ENCODE results near the genes FAXDC2, MRPL22, CYFIP2 and CLINT1.

GRCh38 chr5:154850455-154850956, at the start of gene FAXDC2:
Gene FAXDC2, minus strand, starts transcription at chr5:154850603.
- RRBS: no CpG with 5 or more reads among the region's 10 CpGs

GRCh38 chr5:154940812-154941446, at the start of gene MRPL22:
Gene MRPL22, plus strand, starts transcription at chr5:154941073.
- RRBS: no CpG with 5 or more reads among the region's 33 CpGs

DNA sequence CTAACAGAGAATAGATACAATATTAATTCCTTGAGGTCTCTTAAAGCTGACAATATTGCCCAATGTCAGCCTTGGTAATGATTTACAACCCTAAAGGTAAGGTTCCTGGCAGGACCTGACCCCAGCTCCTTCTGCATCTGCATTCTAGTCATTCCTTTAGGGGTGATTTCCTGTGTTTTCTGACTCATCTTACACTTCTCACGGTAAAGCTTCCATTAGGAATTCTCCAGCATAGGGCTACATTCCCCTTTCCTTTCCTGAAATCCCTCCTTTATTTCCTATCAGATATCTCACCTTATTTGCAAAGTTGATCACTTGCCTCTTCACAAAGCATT, 9.3 kb downstream of the HAVCR1 start:
- RRBS: no CpG with 5 or more reads among the region's 1 CpG

DNA sequence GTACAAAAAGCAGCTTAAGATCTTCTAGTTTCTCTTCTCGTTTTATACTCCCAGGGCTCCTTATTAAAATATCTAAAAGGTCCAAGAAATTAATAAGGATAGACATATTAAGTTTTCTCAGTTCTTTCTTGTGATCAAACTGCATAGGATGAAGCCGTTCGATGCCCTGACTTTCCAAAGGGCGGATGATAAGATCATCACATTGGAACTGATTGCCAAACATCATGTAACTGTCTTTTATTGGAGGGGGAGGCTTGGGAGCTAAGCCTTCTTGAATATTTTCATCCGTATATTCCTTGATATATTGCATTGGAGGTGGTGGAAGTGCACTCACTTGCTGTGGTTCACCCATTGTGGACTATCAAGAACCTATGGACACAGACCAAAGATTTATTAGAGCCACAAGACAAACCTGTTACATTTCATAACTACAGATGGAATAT, 3.6 kb downstream of the MED7 start:
- RRBS: no CpG with 5 or more reads among the region's 5 CpGs

DNA sequence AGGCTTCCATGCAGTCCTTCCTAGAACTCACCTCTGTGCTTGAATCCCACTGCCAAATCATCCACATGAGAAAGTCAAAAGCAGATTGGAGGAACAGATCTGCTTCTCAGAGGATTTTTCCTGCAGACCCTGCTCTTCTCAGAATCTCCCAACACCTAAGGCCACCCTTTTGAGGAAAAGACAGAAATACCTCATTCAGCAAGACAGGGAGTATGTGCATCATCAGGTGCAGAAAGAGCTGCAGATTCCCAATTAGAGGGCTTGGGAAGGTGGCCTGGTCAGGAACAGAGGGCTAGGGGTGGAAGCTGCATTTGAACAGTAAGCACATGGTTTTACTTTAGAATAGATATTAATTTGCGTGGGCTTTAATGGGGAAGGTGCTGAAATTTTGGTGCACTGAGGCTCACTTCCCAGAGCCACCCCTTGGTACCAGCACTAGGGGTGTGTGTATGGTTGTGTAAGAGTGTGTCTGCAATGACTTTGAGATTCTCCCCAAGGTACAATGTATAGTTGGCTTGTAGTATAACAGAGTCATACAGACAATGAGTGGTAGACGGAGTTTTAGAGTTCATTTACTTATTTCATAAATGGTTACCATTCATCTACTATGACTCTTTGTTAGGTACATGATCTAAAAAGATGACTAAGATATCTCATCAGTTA, 9.3 kb upstream of the CYFIP2 start:
- RRBS: no CpG with 5 or more reads among the region's 2 CpGs

DNA sequence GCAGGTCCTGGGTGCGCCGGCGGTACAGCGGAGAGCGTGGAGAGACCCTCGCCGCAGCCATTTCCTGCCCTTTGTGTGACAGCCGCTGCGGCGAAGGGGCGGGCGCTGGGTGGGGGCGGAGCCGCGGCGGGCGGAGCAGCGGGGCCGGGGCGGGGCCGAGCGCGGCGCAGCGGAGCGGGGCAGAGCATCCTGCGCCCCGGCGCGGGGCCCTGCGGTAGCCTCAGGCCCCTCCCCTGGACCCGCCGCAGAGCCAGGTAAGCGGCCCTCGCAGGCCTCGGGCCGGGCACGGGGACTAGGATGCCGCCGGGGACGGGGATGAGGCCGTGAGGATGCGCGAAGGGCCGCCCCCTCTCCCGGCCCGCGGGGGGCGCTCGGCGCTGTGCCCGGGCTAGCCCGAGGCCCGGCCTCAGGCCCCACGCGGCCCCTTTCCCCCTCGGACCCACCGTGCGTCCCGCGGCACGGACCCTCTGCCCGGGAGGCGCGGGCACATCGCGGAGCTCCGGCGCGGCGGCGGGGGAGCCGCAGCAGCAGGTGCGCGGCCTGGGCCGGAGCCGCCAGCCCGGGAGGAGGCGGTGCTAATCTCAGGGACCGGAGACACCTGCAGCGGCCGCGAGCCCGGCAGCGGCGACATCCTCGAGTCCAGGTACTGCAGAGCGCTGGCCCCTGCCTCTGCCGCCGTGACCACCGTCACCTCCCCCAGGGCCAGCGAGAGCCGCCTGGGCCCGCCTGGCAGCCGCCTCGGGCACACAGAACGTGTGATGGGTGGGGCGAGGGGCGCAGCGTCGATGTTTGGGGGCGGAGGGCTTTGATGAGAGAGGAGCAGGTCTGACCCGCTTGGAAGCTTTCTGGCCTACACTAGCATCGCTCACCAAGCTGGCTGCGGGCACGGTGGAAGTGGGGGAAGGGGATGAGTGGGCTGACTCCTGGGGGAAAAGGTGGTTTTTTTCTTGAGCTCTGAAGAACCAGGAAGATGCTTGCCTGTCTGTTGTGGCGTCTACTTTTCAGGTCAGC, at the start of gene CYFIP2:
Gene CYFIP2, plus strand, starts transcription at position 182 of the 1,011 bp plus-strand sequence.
- RRBS: 2% methylated on average over 51 of the region's 107 CpGs

GRCh38 chr5:157269112-157269749, 3.3 kb downstream of the CYFIP2 start:
- RRBS: no CpG with 5 or more reads among the region's 6 CpGs

DNA sequence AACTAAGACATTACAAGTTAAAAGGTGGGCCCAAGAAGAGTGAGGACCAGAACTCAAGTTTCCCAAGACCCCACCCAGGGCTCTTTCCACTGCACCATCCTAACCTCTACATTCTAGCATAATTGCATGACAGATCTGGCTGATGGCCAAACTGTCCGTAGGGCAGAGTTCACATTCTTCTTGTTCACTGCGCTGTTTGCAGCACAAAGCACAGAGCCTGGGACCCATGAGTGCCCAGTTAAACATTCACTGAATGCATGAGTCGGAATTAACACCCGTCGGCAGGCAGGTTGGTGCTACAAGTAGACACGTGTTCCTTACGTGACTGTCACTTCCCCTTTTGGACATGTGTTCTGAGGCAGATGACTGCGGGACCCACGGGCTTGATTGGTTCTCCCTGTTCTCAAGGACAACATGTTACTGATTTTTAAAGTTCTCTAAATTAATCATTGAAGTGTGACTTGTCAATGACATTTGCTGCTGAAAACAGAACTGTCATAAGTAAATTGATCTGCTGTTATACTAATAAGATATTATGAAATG, 25.4 kb downstream of the CYFIP2 start:
- RRBS: no CpG with 5 or more reads among the region's 9 CpGs

- RRBS: no CpG with 5 or more reads among the region's 4 CpGs
Observed at GRCh38 chr5:157383758-157384423, 38.4 kb upstream of the FNDC9 start.

- RRBS: no CpG with 5 or more reads among the region's 4 CpGs
Observed at GRCh38 chr5:157463587-157464133, 3.6 kb downstream of the NIPAL4 start.

DNA sequence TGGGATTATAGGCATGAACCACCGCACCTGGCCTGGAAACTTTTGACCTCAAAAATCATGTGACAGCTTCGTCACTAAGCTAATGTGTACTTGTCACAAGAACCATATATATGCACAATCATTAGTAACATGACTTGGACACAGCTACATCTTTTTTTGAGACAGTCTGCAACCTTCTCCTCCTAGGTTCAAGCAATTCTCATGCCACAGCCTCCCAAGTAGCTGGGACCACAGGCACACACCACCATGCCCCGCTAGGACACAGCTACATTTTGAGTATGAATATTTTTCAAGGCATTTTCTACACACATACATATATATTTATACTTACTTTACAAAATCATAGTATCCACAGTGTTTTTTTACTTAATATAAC, 40.0 kb downstream of the NIPAL4 start:
- RRBS: no CpG with 5 or more reads among the region's 3 CpGs

GRCh38 chr5:157533099-157533711, 42.4 kb downstream of the ADAM19 start:
- RRBS: no CpG with 5 or more reads among the region's 13 CpGs

GRCh38 chr5:157544468-157545085, 31.0 kb downstream of the ADAM19 start:
- RRBS: no CpG with 5 or more reads among the region's 9 CpGs

- RRBS: no CpG with 5 or more reads among the region's 4 CpGs
Observed at GRCh38 chr5:157549097-157549861, 26.3 kb downstream of the ADAM19 start.

- RRBS: no CpG with 5 or more reads among the region's 18 CpGs
Observed at GRCh38 chr5:157563727-157564765, 11.5 kb downstream of the ADAM19 start.

GRCh38 chr5:157571249-157572129, 4.1 kb downstream of the ADAM19 start:
- RRBS: no CpG with 5 or more reads among the region's 10 CpGs

DNA sequence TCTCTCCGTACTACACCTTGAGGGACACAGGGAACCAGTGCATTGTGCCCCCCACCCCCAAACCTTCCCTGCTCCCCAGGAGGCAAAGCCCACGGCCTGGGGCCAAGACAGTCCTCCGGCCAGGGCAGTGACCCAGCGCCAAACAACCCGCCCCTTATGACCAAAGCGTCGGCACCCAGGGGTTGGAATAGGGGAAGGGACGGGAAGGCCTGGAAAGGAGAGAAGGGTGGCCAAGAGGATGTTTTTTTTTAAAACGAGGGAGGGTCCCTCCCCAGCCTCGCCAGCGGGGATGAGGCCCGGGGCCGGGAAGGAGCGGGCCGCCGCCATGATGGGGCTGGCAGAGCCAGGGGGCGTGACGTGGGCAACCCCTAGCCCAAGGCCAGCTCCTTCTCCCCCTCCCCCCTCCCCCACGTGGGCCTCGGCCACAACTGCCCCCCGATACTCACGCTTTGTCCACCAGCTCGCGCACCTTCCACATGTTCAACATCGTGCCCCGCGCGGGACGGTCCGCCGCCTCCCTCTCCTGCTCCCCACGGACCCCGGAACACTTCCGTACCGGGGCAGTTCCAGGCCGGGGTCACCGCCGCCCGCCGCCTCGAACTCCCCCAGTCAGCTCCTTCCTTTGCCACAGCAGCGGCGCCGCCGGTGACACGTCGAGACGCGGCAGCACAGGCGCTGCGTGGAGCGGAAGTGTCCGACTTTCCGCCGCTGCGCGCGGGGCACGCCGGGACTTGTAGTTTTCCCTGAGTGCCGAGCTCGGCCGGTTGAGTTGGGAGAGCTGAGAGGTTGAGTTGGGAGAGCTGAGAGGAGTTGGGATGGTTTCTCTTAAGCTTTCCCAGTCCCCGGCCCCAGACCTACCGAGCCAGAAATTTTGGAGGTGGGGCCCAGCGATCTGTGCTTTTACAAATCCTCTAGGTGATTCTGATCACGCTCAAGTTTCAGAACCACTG, at the start of gene CLINT1:
Gene CLINT1, minus strand, starts transcription at position 662 of the 950 bp plus-strand sequence.
- RRBS: 1% methylated on average over 27 of the region's 67 CpGs

- RRBS: no CpG with 5 or more reads among the region's 12 CpGs
Observed at GRCh38 chr5:158075114-158075723, 216.3 kb upstream of the CLINT1 start.

GRCh38 chr5:158119842-158120339, 260.9 kb upstream of the CLINT1 start:
- RRBS: no CpG with 5 or more reads among the region's 5 CpGs

DNA sequence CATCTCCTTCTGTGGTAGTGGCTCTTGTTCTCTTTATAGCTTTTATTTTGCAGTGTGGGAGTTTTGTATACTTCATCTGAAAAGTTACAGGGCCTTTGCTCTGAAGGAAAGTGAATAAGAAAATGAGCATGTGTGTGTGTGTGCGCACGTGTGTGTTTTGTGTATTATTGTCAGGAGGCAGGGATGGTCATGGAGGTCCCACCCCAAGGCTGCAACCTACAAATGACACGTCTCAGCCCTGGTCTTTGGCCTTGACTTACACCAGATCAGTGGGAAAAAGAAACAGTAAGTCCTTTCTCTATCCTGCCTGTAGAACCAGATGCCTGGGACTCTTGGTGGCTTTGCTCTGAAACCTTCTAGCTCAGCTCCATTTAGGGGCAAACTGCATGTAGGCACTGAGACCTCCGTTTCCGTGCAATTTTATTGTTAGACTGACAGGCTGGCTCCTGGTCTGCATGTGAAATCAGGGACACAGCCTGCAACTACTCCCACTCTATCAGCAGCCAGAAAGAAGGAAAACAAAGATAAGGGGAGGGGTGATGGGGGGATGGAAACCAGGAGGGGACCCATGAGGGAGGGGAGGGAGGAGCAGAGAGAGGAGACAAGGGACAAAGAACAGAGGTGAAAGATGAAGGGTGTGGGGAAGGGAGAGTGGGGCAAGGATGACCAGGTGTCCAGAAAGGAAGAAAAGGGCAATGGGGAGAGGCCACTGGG, 316.5 kb upstream of the CLINT1 start:
- RRBS: no CpG with 5 or more reads among the region's 5 CpGs